SJCRH30 (cell line): ENCODE measurements around the genes NDUFA4 and VWDE.

DNA sequence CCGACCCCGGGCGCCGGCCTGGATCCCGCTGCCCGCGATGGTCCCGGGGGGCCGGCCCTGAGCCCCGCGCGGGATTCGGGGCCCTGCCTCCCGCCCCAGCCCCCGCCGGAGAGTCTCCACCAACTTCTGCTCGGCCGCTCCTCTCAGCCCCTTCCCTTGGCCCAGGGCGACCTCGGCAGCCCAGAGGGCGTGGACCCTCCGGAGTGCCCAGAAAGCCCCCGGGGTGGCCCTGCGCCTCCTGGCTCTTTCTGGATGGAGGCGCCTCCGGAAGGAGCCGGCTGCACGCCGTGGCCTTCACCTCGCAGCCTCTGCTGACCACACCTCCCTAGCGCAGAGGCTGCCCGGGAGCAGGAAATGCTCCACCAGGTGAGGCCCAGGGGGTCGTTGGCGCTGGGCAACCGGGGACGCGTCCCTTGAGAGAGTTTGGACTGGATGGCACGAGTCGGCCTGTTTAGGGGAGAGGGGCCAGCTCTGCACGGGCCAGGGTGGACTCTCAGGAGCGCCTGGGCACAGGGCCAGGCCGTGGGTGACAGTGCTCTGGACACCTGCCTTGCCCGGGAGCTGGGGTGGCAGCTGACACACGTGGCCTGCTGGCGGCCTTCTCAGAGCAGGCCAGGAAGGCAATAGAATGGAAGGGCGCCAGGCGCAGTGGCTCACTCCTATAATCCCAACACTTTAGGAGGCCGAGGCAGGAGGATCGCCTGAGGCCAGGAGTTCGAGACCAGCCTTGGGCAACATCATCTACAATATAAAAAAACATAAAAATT is 594 bp downstream of the ZNF853 start:
- RAMPAGE, long total RNA: no peak

GRCh38 chr7:6724906-6725324 is 18.2 kb upstream of the ZNF12 start:
- RAMPAGE, long total RNA: no peak

DNA sequence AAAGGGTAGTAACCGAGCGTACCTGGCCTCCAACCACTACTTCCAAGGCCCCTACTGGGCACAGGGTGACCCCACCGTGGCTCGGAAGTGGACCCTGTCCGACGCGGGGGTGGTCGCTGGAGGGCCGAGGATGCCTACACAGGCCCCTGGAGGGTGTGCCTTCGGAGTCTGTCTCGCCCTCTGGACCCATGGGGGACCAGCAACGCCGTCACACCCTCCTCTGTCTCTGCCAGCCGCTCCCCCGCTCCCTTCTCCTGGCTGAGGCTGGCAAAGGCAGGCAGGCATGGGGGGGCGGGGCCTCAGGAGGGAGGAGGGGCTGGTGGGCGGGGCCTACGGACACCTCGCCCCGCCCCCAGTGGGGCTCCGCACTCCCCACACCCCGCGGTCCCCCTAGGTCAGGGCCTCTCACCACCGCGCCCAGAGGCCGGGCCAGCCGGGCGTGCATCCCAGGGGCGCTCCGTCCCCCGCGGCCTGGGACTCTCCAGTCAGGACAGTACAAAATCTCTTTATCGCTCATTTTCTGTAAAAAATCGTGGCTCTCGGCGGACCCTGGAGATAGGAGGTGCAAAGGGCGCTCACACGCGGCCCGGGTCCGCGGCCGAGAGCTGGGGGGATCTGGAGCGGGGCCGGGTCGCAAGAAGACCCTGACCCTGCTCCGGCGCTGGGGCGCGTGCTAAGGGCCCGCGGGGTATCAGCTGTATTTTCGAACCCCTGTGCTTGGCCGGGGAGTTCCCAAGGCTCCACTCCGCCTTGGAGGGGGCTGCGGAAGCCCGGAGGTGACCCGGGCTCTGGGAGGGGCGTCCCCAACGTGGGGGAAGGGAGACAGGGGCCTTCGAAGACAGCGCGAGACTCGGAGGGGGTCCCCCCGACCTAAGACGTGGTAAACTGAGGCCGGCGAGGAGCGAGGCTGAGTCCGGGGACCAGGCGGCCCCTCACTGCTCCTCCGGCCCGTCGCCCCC is 28.8 kb upstream of the CCZ1B start:
- RAMPAGE, long total RNA: no peak

DNA sequence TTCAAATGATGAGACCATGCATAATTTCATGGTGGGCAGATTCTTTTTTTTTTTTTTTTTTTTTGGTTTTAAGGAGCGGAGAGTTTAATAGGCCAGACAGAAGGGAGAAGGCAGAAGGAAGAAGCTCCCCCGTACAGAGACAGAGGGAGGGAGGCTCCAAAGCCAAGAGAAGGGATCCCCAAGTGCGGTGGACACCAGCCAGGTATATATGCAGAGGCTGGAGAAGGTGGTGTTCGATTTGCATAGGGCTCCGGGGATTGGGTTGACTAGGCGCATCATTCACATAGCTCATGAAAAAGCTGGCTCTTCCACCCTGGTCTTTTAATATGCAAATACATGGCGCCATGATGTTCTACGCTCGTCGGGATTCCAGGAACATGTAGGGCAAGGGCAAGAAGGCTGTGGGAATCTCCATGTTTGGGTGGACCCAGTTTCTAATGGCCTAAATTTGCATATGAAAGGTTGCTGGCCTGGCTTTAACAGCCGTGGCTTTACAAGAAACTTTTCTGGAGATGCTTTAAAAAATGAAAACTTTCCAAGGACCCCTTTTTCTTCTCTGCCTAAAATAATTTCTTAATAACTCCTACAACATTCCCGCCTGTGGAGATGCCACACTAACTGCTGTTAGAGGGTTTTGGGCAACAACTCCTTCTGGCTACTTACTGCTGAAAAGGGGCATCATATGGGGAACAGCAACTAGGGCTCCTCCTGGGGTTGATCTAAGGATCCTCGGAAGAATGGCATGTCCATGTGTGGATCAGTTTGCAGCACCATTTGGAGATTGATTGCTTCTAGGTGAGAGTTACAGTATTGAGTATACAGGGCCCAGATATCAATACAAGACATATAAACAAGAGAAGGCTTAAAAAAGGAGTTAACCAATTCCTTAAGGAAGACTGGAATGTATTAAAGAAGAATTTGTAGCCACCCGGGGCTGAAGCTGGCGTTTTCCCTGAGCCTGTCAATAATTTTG is 28.3 kb downstream of the C1GALT1 start:
- RAMPAGE, long total RNA: no peak

GRCh38 chr7:7576870-7577835 is 10.5 kb downstream of the MIOS start:
- RAMPAGE, long total RNA: no peak

DNA sequence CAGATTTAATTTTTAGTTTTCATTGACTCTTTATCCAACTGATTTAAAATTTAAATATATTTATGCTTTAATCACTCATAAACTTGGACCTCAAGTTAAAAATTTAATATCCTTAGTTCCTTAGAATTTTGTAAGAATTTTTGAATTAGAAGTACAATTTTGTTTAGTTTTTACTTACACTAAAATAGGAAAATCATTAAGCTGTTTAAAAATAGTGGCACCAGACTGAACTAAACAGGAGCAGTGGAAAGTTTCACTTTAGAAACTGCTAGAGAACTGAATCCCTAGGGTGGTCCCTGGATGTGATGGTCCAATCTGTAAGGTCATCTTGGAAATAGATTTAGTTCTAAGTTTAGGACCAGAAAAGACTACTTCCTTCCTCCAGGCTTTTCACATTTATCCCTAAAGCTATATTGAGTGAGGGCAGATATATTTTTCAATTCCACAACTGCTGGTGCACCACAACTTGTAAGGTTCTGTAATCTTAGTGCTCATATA is 19.1 kb downstream of the RPA3 start:
- RAMPAGE, long total RNA: no peak

GRCh38 chr7:7858472-7858876 is 110.1 kb upstream of the GLCCI1 start:
- RAMPAGE, long total RNA: no peak

- RAMPAGE, long total RNA: no peak
These were observed 73.6 kb downstream of the ICA1 start for GRCh38 chr7:8188339-8188826.

DNA sequence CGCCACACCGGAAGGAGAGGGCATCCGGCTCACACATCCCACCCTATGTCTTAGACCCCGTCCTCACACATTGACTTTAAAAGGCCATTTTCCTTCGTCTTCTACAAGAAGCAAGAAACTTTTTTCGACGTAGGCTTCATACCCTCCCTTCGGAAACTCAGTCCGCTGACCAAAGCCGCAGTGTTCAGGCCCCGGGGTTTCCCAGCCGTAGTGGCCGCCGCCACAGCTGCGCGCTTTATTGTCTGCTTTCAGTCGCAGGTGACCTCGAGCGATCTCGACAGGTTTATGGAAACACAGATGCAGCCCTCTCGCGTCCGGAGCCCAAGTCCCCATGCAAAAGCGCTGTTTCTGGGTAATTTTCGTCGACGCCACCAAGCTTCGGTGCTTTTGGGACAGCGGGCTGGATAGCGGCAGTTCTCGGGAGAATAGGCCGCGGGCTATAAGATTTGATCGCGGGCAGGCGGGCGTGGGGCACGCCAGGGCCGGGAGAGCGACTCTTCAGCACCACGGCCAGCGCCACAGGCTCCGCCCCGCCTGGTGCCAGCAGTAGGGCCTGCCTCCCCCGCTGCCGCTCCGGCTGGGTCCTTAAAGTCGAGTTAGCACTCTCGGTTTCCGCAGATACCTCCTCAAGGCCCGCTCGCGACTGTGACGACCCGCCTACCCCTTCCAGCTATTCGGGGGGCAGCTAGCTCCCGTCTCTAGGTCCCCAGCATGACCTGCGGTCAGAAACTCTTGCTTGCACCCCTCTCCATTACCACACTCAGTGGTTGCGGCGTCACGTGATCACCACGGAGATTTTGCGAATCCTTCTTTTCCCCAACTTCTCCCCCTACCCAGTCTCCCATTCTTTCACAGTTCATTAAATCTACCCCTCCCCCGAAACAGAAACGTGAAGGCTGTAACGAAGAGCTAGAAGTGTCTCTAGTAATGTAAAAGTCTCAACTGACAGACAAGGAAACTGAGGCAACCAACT is 9.4 kb downstream of the NXPH1 start:
- RAMPAGE, long total RNA: no peak

GRCh38 chr7:9872357-9872716 is 1067.6 kb downstream of the NDUFA4 start:
- RAMPAGE, long total RNA: no peak

DNA sequence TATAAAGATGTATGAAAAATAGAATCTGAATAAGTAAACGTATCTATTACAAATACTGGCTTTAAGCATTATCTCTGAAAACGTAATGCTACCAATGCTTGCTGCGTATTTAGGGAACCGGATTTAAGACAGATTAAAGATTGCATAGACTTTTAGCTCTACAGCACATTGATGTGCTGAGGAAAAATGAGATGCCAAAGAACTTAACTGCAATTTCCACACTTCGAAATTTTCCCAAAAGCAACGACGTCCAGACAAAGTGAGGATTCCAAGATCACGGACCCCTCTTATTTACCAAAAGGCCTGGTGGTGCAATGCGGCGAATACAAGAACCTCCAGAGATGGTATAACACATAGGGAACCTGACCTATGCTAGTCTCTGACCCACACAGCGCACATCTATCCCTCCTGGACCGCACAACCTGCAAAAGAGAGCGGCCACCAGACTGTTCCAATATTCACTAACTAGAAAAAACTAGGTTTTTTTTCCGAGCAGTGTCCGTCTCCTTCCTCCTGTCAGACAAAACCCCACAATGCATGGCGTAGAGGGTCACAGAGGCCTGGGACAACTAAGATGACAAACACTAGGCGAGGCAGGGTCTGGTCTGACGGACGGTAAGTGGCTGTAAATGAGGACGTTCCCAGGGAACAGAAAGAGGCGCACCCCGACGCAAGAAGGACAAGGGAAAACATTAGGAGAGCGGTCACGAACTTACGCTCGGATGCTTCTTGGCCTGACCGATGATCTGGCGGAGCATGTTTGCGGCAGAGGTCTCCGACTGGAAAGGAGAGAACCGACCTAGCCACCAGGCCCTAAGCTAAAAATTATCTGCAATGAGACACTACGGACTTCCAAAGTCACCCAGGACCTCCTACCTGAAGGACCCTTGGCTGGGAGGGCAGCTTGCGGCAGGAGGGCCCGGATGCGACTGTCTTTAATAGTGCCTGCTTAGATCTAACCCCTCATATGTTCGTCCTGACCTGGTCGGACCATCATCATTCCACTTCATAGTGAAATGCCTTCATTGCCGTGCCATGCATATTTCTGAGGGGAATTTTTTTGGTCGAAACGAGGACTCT is at the start of gene NDUFA4:
Gene NDUFA4, minus strand, starts transcription at position 854 of the 1,080 bp plus-strand sequence.
- RAMPAGE, long total RNA: start-site peak on the minus strand centred at position 833 of the sequence, 93 bp wide, 4,724 and 833 reads in 2 replicates

DNA sequence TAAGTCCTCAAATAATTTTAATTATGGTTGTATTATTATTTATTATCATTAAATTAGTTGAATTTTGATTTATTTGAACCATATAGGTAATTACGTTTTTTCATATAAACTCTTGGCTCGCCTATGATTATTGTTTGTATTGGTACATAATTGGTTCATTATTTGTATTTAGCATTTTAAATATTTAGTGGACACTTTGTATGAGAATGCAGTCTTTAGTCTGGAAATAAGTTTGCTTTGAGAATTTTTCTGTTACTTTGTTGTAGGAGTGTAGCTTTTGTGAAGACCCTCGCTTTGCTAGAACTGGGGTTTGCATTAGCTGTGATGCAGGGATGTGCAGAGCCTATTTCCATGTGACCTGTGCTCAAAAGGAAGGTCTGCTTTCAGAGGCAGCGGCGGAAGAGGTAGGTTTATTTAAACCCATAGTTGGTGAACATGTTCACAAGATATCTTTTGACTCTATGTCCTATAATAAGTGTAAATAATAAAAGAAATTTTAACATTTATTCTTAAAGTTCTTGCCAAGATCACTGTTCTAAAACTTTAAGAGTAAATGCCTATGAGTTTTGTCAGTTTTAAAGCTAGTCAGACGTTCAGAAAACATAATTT is 54.8 kb downstream of the PHF14 start:
- RAMPAGE, long total RNA: no peak

- RAMPAGE, long total RNA: no peak
These were observed 211.0 kb downstream of the THSD7A start for GRCh38 chr7:11620893-11621490.

- RAMPAGE, long total RNA: no peak
These were observed 46.6 kb downstream of the TMEM106B start for GRCh38 chr7:12257580-12258133.

- RAMPAGE, long total RNA: no peak
These were observed at the start of gene VWDE for GRCh38 chr7:12403149-12404156. TSS of gene VWDE (minus strand) at chr7:12403865.

- RAMPAGE, long total RNA: no peak
These were observed 20.5 kb upstream of the VWDE start for GRCh38 chr7:12424028-12424632.

DNA sequence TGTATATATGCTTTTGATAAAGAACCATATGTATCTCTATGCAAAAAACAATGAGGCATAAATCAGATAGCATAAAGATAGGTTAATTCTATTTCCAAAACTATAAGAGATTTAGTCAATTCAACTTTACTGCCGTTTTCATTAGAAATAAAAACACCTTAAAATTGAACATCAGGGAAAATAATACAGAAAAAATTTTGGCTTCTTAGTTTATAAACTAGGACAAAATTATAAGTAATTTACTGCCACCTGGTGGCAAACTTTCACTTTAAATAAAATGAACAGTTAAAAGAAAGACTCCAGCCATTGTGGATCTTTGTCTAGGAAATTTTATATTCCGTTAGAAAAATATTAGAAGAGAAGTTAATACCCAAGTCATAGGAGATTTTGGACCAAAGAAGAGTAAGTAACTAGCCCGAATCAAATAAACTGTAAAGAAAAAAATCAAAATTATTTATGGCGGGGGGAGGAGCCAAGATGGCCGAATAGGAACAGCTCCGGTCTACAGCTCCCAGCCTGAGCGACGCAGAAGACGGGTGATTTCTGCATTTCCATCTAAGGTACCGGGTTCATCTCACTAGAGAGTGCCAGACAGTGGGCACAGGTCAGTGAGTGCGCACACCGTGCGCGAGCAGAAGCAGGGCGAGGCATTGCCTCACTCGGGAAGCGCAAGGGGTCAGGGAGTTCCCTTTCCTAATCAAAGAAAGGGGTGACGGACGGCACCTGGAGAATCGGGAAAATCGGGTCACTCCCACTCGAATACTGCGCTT is 7.3 kb upstream of the ENSG00000226690 start:
- RAMPAGE, long total RNA: no peak

- RAMPAGE, long total RNA: no peak
These were observed 571 bp downstream of the SCIN start for GRCh38 chr7:12570961-12571620.

DNA sequence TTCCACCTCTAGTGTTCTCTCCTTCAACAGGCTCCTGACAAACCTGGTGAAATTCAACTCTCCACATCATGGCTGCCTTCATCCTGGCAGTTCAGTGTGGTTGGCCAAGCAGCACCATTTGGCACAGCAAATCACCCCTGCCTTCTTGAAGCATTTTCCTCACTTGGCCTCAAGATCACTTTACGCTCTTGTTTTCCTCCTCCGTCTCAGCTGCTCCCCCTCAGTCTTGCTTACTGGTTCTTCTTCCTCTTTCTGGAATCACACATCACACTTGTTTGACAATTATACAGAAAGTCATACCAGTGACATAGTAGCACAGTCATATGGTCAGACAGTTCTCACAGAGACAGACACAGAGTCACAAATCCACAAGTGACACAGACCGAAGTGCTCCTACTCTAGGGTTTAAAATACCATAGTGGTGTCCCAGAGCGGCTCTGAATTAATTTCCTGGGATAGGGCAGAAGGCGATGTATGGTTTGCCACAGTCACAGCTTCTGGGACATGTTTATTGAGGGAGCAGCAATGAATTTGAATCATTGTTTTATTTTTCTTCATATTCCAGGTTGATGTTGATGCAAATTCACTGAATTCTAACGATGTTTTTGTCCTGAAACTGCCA is 43.7 kb upstream of the ARL4A start:
- RAMPAGE, long total RNA: no peak

DNA sequence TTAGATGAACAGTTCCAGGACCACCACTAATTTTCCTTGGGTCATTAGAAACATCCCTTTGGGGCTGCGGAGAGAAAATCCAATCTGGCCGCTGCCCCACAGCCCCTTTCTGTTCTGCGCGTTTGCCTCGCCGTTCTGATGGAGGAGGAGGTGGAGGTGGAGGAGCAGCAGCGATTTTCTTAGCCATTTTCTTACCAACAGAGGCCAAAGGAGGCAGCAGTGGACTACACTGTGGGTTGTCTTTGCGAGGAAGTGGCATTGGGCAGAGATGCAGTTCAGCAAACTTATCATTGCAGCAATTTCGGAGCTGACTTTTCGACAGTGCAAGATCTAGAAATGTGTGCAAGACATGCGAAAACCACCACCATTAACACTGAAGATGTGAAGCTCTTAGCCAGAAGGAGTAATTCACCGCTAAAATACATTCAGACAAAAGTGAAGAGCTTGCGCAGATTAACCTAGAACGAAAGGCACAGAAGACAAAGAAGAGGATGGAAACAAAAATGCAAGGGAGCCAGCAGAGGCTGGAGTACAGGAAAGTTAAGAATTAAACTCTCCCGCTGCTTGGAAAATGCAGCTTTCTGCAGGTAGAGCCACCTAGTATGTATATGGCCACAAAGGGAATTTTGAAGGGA is 1.8 kb upstream of the ARL4A start:
- RAMPAGE, long total RNA: no peak